Left lung (tissue), 1 donor: Measurements from ENCODE around the genes EFHB and PP2D1.

GRCh38 chr3:16322101-16322718 lies 57.2 kb downstream of the OXNAD1 start:
- PRO-cap = no peak

GRCh38 chr3:16326360-16327430 lies 61.7 kb downstream of the OXNAD1 start:
- PRO-cap = no peak

DNA sequence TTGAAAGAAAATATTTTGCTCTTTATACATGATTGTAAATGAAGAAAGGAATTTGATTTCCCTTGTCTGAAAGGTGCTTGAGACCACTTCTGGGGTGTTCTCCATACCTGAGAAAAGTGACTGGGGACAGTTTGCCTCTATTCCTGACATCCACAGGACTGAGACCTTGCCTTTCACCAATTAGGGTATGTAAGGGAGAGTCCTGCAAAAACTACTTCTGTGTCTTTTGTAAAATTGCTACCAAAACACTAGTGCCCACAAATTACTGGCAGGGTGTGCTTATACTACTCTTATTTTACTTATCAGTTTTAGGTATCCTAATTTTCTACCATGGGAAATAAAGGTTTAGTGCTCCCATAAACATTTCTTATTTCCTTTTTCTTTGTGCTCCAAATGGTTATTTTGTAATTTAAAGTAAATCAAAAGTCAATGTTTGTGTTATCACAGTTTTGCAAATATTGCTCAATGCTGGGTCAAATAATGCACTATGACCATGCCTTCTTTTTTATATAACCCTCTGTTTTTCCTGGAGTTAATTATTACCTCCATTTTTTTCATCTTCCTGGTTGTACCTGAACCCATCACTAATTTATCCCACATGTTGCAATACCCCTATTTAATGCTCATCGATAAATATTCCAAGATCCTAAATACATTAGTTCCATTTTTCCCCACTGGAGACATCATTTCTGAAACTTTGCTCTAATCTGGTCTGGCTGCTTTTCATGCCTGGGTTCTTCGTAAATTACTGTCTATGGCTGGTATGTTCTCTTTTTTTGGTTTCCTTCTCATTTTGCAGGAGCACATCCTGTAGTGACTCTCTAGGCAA lies 66.2 kb downstream of the OXNAD1 start:
- PRO-cap = no peak

GRCh38 chr3:16427035-16427888 lies 86.2 kb downstream of the RFTN1 start:
- PRO-cap = no peak

DNA sequence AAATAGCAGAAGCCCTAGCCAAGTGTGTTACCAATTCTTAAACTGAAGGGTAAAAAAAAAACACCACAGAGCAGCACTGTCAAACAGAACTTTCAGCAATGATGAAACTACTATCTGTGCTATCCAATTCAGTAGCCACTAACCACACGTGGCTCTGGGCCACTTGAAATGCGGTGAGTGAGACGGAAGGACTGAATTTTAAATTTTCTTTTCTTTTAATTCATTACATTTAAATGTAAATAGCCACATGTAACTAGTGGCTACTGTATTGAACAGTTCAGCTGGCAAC lies 4.8 kb downstream of the RFTN1 start:
- PRO-cap = no peak

DNA sequence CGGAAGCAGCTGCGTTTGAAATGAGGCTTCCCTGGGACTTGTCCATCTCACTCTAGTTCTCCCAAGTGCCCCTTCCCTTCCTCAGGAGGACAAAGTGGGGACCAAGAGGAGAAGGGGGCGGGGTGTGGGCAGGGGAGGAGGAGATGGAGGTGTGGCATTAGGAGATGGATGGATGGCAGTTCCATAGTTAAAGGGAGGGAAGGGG lies 58.6 kb upstream of the DAZL start:
- PRO-cap = no peak

DNA sequence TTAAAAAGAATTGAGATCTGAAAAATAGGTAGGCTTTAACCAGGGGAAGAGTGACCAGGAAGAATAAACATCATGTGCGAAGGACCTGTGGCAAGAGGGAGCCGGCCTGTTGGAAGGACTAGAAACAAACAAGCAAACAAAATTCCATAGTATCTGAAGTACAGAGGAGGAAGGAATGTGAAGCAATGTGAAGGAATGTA lies 84.5 kb upstream of the PLCL2 start:
- PRO-cap = no peak

DNA sequence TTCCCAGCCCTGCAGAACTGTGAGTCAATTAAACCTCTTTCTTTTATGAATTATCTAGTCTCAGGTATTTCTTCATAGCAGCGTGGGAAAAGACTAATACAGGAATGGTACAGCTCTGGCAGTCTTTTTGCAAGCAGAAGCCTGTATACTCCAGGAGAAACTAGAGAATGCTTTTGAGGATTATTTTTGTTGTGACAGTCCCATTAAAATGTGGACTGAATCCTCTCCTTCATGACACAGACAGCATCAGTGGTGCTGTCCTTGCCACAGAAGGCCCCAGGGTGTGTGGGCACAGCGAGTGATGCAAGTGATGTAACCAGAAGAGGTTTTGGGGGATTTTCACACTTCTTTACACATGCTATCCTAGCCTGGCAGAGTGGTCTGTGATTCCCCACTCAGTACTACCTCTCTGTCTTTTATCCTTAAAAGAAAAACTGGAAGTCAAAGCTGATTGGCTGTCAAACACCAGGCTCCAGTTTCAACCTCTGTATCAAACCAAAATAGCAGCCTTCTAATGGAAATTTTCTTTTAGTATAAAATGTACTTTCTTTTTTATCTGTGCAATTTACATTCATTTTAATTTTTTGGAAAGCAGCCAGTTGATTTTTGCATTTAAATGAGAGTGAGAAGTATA lies 20.3 kb downstream of the PLCL2 start:
- PRO-cap = no peak

DNA sequence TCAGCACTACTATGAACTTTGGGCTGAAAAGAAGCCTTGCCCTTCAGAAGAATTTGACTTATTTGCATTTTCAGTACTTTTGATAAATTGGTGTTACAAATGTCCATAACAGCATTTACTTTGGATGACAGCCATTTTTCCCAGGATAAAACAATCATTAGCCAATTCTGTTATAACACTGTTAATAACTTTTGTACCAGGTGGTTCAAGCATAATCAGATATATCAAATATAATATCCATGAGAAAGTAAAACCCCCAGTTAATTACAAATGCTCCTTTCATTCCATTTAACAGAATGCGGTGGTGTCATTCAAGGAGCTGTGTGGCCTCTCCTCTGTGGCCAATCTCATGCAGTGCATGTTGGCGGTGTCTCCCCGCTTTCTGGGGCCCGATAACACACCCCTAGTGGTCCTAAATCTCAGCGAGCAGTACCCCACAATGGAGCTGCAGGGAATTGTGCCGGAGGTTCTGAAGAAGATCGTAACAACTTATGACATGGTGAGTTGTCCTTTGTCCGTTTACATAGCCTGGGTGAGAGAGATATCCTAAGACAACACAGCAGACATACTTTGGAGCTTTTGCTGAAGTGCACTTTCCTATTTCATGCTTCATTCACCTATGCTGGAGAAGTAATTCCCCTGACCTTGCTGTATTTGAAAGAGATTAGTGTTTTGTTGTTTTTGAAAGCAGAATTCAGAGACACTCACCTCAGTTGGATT lies 129.8 kb downstream of the PLCL2 start:
- PRO-cap = no peak

- PRO-cap = no peak
Measured at GRCh38 chr3:17087947-17088414, 203.2 kb downstream of the PLCL2 start.

DNA sequence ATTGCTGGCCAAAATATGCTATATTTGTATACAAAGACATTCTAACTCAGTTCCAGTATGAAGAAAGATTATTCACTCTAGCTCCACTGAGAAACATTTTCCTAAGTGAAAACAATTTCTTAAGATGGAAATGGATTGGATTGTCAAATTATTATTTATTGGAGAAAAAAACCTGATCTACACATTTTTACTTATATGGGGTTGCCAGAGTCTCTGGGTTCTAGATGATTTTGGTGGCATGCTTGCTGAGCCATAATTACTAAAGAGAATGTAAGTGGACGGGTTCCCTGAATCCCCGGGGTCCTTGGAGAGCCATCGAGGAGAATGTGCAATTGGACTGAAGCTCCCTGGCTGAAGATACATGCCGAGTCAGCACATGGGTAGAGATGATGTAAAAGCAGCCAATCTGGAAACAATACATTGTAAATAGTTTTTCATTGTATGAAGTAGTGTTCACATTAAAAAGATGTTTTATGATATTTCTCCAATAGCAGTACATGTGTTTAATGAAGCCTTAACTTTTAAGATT lies 205.4 kb downstream of the PLCL2 start:
- PRO-cap = no peak

DNA sequence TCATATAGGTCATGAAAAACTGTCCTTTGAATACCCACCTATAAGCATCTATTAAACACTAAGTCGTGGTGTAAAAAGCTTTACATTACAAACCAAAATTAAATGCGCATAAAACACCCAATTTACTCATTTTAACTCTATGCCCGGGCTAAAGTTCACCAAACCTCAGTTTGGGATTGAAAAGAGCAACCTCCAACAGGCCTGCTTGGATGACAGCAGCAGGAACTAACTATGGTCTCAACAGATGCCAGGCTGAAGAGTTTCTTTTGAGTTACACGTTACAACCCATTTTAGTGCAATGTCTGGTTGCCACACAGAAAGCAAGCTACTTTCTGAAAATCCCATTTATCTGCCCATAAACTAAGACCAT lies 2.2 kb downstream of the SATB1 start:
- PRO-cap = no peak

- PRO-cap = bidirectional peak, plus-strand start at chr3:18424472, minus-strand start at chr3:18424330
Measured at GRCh38 chr3:18423293-18424396, 1.5 kb downstream of the SATB1 start.

GRCh38 chr3:18693559-18694074 lies 268.5 kb upstream of the SATB1 start:
- PRO-cap = no peak

GRCh38 chr3:18963559-18964037 lies 184.7 kb upstream of the KCNH8 start:
- PRO-cap = no peak

GRCh38 chr3:19934020-19934777 lies at the start of gene EFHB:
Gene EFHB, minus strand, starts transcription at chr3:19934217.
- PRO-cap = no peak

DNA sequence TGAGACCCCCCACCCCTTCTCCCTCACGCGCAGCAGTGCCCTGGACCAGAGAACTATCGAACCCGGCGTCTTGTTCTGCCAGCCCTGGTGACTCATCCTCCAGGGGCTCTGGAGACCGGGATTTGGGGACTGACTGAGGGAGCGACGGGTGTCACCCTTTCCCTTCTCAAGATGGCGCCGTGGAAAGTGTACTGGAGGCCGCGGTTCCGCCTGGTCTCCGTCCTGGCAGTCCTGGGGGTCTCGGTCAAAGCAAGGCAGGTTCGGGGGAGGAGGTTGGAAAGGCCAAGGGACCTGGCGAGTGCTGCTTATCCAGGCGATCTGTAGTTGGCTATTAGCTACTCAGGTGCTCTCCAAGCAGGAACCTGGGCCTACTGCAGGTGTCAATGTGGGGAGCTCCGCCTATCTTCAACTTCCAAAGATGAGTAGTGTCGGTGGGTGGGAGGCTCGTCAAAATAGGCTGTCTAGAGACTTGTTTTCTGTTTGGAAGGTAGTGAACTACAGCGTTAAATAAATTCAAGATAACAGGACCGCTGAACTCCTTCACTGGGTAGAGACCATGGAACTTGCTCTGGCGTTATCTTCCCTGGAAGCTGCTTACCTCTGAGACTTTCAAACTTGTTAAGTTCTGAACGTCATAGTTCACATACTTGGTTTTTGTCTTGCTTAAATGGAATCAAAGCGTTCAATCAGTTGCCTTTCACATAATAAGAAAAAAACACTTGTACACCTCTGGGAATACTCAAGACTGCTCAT lies 889 bp downstream of the RAB5A start:
- PRO-cap = bidirectional peak, plus-strand start at position 169 of the sequence, minus-strand start at position 124 of the sequence

DNA sequence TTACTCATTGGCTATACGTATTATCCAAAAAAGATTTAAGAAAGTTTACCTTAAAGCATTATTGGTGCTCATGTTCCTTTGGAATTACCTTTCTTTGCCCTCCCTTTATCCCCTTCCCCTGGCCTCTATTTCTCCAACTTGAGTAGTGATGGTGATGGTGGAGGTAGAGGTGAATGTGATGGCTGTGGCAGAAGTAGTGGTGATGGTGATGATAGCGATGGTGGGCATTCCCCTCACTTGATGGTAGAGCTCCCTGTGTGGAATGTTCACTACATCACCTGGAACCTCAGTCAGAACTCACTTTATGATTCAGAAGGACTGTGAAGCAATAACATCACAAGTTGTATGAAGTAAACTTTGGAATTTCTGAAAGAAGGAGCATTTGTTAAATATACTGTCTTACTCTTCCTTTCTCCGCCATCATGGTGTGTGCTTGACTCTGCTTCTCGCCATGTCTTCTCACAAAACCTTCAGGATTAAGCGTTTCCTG lies at the start of gene PP2D1:
TSS of gene PP2D1 (minus strand) at position 264 of the 490 bp plus-strand sequence.
- PRO-cap = no peak

DNA sequence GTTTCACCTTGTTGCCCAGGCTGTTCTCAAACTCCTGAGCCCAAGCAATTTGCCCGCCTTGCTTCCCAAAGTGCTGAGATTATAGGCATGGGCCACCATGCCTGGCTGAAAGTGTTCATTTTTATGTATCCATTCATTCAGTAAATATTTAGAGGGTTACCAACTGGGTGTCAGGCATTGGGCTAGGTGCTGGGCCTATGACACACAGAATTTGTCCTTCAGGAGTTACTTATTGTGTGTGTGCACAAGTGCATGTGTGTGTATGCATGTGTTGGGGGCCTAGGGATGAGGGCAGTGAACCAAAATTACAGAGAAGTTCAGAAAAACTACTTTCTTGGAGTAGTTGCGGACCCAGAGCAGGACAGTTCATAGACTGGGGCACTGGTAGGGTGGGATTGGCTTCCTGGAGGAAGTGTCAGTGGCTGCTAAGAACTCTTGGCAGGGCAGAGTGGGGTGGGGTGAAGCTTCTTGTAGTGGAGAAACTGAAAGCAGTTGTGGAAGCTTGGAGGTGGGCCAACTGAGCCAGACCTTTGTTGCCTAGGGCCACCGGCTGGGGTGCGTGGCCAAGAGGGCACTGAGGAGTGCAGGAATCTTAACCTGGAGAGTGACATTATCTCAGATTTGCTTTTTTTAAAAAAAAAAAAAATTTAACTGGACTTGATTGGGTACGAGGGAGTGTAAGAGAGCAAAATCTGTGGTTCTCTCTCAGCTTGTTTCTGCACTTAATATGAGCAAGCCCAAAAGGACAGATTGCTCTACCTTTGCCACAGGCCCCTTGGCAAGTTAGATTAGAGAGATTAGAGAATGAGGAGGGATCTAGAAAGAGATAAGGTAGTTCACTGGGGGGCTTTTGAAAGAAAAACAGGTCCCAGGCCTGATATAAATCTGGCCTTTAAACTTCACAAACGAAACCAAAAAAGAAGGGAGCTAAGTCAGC lies 3.1 kb downstream of the KAT2B start:
- PRO-cap = no peak

DNA sequence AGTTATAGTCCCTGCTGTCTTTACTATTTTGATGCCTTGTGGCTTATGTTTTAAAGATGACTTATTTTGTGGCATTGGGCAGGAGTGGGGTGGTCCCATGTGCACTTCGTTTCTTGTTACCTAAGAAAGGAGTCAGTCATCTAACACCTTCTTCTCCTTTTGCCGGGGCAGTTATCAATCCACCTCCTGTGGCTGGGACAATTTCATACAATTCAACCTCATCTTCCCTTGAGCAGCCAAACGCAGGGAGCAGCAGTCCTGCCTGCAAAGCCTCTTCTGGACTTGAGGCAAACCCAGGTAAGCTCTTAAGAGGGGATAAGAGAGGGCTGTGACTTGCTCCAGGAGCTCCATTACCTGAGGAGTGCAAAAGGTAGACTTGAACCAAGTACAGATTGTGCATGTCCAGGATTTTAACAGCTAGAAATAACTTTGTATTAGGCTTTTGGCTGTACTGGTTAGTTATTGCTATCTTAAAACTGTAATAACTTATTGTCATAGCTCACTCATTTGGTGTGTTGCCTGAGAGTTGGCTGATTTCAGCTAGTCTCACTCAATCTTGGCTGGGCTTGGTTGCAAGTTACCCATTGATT lies 66.5 kb downstream of the SGO1 start:
- PRO-cap = no peak